ENCODE measurements around a stretch of chr15.

DNA sequence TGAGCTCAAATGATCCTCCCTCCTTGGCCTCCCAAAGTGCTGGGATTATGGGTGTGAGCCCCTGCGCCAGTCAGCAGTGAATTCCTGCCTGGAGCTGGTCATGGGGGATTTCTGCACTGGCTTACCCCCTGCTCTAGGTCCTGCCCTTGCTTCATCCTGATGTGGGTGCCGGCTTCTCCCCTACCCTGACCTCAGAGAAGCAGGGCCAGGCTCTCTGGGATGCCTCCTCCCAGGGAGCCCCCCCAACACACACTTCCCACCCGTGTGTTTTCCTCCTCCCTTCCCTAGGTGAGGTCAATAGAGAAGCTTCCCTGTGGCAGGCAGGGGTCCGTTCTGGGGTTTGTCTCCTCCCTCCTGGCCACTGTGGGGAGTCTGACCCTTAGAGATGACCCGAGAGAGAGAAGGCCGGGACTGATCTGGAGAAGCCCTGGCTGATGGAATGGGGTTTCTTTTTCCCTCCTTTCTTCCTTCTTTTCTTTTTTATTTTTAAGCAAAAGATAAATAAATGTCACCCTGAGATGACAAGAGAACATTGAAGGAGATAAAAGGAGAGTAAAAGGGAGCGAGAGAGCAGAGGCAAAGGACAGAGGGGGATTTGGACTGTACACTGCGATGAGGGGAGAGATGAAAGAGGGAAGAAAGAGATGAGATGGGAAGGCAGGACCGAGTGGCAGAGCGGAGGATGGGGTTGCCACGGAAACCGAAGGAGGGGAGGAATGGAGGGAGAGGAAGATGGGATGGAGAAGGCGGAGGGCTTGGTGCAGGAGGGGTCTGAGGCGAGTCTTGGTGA, 48.5 kb downstream of the IDH2 start:
- RRBS, 2 experiments = no CpG with 5 or more reads among the region's 14 CpGs
CAGE:
- cytosol, long polyA minus RNA = no peak
- cytosol, long polyA plus RNA = no peak
- long polyA plus RNA = no peak
- nucleus, long polyA minus RNA = no peak
- nucleus, long polyA plus RNA = no peak

DNA sequence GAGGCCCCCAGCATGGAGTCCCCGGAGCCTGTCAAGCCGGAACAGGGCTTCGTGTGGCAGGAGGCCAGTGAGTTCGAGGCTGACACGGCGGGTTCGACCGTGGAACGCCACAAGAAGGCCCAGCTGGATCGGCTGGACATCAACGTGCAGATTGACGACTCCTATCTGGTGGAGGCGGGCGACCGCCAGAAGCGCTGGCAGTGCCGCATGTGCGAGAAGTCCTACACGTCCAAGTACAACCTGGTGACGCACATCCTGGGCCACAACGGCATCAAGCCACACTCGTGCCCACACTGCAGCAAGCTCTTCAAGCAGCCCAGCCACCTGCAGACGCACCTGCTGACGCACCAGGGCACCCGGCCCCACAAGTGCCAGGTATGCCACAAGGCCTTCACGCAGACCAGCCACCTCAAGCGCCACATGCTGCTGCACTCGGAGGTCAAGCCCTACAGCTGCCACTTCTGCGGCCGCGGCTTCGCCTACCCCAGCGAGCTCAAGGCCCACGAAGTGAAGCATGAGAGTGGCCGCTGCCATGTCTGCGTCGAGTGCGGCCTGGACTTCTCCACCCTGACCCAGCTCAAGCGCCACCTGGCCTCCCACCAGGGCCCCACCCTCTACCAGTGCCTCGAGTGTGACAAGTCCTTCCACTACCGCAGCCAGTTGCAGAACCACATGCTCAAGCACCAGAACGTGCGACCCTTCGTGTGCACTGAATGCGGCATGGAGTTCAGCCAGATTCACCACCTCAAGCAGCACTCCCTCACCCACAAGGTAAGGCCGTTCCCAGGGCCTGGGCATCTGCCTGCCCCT, 34.2 kb downstream of the IDH2 start:
- RRBS, 2 experiments = no CpG with 5 or more reads among the region's 46 CpGs
CAGE:
- cytosol, long polyA minus RNA = no peak
- cytosol, long polyA plus RNA = no peak
- long polyA plus RNA = no peak
- nucleus, long polyA minus RNA = no peak
- nucleus, long polyA plus RNA = no peak

DNA sequence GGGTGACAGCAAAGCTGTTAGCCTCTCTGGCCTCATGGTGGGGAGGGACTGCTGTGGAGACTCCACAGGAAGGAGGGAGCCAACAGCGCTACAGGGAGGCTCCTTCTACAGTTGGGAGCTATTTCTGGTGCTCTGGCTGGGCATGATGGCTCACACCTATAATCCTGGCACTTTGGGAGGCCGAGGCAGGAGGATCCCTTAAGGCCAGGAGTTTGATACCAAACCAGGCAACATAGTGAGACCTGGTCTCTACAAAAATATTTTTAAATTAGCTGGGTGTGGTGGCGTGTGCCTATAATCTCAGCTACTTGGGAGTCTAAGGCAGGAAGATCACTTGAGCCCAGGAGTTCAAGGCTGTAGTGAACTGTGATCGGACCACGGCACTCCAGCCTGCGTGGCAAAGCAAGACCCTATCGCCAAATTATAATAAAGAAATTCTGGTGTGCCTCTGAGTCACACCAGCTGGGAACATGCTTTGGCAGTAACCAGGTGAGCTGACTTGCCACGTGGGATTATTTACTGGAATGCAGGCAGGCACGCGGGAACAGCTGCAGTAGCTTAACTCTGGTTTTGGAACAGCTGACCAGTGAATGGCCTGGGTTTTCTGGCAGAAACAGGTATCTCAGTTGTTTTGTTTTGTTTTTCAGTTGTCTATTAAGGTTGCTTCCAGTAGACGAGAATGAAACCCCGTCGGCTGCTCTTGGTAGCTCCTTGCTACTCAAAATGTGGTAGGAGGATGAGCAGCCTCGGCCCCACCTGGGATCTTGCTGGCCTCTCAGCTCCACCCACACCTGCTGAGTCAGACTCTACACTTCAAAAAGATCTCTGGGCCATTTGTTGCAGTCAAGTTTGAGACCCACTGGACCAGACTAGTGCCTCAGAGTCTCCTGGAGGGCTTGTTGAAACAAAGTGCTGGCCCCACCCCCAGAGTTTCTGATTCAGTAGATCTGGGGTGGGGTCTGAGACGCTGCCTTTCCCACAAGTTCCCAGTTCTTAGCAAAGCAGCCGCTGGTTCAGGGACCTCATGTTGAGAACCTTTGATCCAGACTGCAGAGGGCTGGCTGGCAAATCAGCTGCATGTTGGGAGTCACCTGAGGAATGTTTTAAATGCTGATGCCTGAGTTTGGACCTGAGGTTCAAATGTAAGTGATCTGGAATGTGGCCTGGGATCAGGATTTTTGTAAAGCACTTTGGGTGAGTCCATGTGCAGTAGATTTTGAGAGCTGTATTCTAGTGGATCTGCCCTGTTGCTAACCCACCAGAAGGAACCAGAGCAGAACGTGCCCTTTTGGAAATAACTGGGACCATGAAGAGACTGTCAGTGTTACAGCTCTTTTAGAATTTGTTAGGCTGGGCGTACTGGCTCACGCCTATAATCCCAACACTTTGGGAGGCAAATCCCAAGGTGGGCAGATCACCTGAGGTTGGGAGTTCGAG, 26.6 kb downstream of the IDH2 start:
- RRBS, 2 experiments = no CpG with 5 or more reads among the region's 20 CpGs
CAGE:
- cytosol, long polyA minus RNA = no peak
- cytosol, long polyA plus RNA = no peak
- long polyA plus RNA = no peak
- nucleus, long polyA minus RNA = no peak
- nucleus, long polyA plus RNA = no peak

GRCh38 chr15:90093989-90094324, 8.3 kb downstream of the IDH2 start:
- RRBS, 2 experiments = no CpG with 5 or more reads among the region's 6 CpGs
CAGE:
- cytosol, long polyA minus RNA = no peak
- cytosol, long polyA plus RNA = no peak
- long polyA plus RNA = no peak
- nucleus, long polyA minus RNA = no peak
- nucleus, long polyA plus RNA = no peak

- RRBS, 2 experiments = no CpG with 5 or more reads among the region's 39 CpGs
CAGE:
- cytosol, long polyA minus RNA = no peak
- cytosol, long polyA plus RNA = no peak
- long polyA plus RNA = no peak
- nucleus, long polyA minus RNA = no peak
- nucleus, long polyA plus RNA = no peak
Observed at GRCh38 chr15:90201834-90203024, 1.1 kb downstream of the SEMA4B start.

- RRBS, 2 experiments = no CpG with 5 or more reads among the region's 5 CpGs
CAGE:
- cytosol, long polyA minus RNA = no peak
- cytosol, long polyA plus RNA = no peak
- long polyA plus RNA = no peak
- nucleus, long polyA minus RNA = no peak
- nucleus, long polyA plus RNA = no peak
Observed at GRCh38 chr15:90214807-90215179, 13.7 kb downstream of the SEMA4B start.

GRCh38 chr15:90234449-90234966, 499 bp downstream of the GDPGP1 start:
- RRBS, 2 experiments = no CpG with 5 or more reads among the region's 12 CpGs
CAGE:
- cytosol, long polyA minus RNA = no peak
- cytosol, long polyA plus RNA = no peak
- long polyA plus RNA = no peak
- nucleus, long polyA minus RNA = no peak
- nucleus, long polyA plus RNA = no peak

DNA sequence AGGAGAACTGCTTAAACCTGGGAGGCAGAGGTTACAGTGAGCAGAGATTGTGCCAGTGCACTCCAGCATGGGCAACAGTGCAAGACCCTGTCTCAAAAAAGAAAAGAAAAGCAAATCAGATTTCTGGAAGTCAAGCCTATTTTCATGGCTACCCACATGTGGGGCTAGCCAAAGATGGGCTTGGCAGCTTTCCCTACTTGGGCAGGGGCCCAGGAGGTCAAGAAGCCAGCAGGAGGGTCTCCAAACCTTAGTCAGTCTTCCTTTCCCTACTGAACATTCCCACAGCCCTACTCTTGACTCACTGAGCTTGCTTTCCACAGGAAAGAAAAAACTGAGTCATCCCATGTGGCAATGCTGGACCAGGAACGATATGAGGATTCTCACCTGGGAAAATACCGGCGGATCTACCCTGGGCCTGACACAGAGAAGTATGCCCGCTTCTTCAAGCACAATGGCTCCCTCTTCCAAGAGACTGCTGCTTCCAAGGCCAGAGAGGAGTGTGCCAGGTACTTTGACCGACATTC, 3.7 kb upstream of the NGRN start:
- RRBS, 2 experiments = no CpG with 5 or more reads among the region's 5 CpGs
CAGE:
- cytosol, long polyA minus RNA = no peak
- cytosol, long polyA plus RNA = no peak
- long polyA plus RNA = no peak
- nucleus, long polyA minus RNA = no peak
- nucleus, long polyA plus RNA = no peak

DNA sequence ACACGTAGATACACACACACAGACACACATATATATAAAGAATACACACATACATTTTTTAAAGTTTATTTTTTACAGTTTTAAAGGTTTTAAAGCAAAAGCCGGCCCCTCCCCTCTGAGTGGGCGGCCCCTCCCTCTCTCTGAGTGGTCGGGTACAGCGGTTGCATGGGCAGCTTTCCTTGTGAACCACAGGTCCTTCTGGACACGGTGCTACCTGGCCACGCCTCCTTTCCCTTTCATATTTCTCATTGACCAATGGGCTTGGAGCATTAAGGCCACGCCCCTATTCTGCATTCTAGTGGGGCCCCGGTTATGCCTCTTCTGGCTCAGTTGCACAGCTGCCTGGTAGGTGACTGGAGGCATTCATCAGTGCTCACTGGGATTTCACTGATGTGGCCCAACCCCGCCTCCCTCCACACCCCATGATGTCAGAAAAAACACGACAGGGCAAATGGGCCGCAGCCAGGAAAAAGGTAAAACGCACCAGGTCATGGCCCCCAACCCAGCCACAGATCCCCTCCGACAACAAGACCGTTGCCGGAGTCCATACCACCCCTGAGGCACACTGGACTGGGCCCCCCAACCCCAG, 26.2 kb downstream of the NGRN start:
- RRBS, 2 experiments = no CpG with 5 or more reads among the region's 16 CpGs
CAGE:
- cytosol, long polyA minus RNA = no peak
- cytosol, long polyA plus RNA = no peak
- long polyA plus RNA = no peak
- nucleus, long polyA minus RNA = no peak
- nucleus, long polyA plus RNA = no peak

- RRBS, 2 experiments = 1 to 2% methylated on average over 8 of the region's 23 CpGs
CAGE:
- cytosol, long polyA minus RNA = no peak
- cytosol, long polyA plus RNA = no peak
- long polyA plus RNA = no peak
- nucleus, long polyA minus RNA = no peak
- nucleus, long polyA plus RNA = no peak
Observed at GRCh38 chr15:90352596-90353105, 567 bp downstream of the ZNF774 start.

DNA sequence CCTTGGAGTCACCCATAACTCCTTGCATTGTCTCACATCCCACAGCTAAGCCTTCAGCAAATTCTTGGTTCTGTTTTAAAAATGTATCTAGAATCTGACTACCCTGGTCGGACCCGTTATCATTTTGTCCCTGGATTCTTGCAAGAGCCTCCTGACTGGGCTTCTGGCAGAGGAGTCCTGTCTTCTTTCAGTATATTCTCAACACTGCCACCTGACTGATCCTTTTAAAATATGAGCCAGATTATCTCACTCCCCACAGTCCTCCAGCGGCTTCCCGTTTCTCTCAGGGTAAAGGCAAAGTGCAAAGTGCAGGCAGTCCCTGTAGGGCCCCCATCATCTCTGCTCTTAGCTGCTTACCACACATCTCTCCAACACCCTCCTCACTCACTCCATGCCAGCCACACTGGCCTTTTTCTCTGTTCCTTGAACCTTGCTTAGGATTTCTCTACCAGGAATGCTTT, 28.4 kb downstream of the CRTC3 start:
- RRBS, 2 experiments = no CpG with 5 or more reads among the region's 4 CpGs
CAGE:
- cytosol, long polyA minus RNA = no peak
- cytosol, long polyA plus RNA = no peak
- long polyA plus RNA = no peak
- nucleus, long polyA minus RNA = no peak
- nucleus, long polyA plus RNA = no peak

GRCh38 chr15:90660975-90661275, 56.2 kb upstream of the BLM start:
- RRBS, 2 experiments = no CpG with 5 or more reads among the region's 5 CpGs
CAGE:
- cytosol, long polyA minus RNA = no peak
- cytosol, long polyA plus RNA = no peak
- long polyA plus RNA = no peak
- nucleus, long polyA minus RNA = no peak
- nucleus, long polyA plus RNA = no peak

- RRBS, 2 experiments = no CpG with 5 or more reads among the region's 8 CpGs
CAGE:
- cytosol, long polyA minus RNA = no peak
- cytosol, long polyA plus RNA = no peak
- long polyA plus RNA = no peak
- nucleus, long polyA minus RNA = no peak
- nucleus, long polyA plus RNA = no peak
Observed at GRCh38 chr15:90717672-90717930, 455 bp downstream of the BLM start.

DNA sequence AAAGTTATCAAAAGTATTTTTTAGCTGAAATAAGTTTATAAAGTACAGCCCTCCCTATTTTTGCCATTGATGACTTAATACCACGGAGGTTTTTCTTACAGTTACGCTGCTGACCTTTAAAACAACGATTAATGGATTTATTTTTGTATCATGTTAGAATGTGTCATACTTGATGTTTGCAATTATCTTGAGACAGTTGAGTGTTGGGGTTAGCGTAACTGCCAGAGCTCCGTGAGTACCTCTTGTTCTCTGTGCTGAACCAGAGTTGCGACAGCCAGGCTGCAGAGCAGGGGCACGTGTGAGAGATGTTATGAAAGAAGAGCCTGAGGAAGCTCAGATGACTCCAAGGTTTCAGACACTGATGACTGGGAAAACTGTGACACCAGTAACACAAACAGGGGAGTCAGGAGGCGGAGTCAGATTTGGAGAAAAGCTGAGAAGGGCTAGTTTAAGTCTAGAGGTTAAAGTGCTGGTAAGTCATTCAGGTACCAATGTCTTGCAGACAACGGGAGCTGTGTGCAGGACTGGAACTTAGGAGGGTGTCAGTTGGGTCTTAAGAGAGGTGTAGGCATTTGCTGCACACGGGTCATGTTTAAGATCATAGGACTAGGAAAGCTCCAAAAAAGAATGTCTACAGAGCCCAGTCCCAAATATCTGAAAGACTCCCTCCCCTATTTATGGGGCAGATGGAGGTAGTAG, 45.0 kb downstream of the BLM start:
- RRBS, 2 experiments = no CpG with 5 or more reads among the region's 10 CpGs
CAGE:
- cytosol, long polyA minus RNA = no peak
- cytosol, long polyA plus RNA = no peak
- long polyA plus RNA = no peak
- nucleus, long polyA minus RNA = no peak
- nucleus, long polyA plus RNA = no peak

DNA sequence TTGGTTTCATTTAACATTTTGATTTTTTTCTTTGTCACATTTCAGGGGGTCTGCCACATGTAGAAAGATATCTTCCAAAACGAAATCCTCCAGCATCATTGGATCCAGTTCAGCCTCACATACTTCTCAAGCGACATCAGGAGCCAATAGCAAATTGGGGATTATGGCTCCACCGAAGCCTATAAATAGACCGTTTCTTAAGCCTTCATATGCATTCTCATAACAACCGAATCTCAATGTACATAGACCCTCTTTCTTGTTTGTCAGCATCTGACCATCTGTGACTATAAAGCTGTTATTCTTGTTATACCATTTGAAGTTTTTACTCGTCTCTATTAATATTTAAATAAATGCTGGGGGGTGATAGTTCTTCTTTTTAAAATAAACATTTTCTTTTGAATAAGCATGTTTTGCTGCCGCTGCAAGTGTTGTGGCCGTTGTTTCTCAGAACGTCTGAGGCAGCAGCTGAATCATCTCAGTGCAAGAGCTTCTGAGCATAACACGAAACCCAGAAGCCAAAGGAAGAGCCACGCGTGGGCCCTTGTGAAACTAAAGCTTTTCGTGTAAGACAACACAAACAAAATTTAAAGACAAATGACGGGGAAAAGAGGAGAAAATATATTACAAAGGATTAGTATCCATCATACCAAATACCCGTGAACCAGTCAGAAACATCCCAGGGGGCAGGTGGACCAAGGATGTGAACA, 53.2 kb upstream of the FURIN start:
- RRBS, 2 experiments = no CpG with 5 or more reads among the region's 15 CpGs
CAGE:
- cytosol, long polyA minus RNA = no peak
- cytosol, long polyA plus RNA = no peak
- long polyA plus RNA = no peak
- nucleus, long polyA minus RNA = no peak
- nucleus, long polyA plus RNA = no peak

- RRBS, 2 experiments = no CpG with 5 or more reads among the region's 11 CpGs
CAGE:
- cytosol, long polyA minus RNA = no peak
- cytosol, long polyA plus RNA = no peak
- long polyA plus RNA = no peak
- nucleus, long polyA minus RNA = no peak
- nucleus, long polyA plus RNA = no peak
Observed at GRCh38 chr15:90838619-90838929, 29.8 kb upstream of the FURIN start.

- RRBS, 2 experiments = no CpG with 5 or more reads among the region's 16 CpGs
CAGE:
- cytosol, long polyA minus RNA = no peak
- cytosol, long polyA plus RNA = no peak
- long polyA plus RNA = no peak
- nucleus, long polyA minus RNA = no peak
- nucleus, long polyA plus RNA = no peak
Observed at GRCh38 chr15:90869495-90870704, 1.5 kb downstream of the FURIN start.

DNA sequence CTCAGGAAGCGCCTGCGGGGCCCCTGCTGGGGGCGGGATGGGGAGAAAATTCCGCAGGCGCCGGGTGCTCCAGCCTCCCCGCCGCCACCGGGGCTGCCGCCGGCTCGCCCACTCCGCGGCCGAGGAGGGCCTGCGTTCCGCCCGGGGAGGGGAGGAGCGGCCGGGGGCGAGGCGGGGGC, 3.5 kb downstream of the FURIN start:
- RRBS, 2 experiments = 2% methylated on average over 11 of the region's 22 CpGs
CAGE:
- cytosol, long polyA minus RNA = no peak
- cytosol, long polyA plus RNA = no peak
- long polyA plus RNA = start-site peak on the plus strand centred at position 59 of the sequence, 331 bp wide, 16 and 22 reads in 2 replicates
- nucleus, long polyA minus RNA = no peak
- nucleus, long polyA plus RNA = no peak

DNA sequence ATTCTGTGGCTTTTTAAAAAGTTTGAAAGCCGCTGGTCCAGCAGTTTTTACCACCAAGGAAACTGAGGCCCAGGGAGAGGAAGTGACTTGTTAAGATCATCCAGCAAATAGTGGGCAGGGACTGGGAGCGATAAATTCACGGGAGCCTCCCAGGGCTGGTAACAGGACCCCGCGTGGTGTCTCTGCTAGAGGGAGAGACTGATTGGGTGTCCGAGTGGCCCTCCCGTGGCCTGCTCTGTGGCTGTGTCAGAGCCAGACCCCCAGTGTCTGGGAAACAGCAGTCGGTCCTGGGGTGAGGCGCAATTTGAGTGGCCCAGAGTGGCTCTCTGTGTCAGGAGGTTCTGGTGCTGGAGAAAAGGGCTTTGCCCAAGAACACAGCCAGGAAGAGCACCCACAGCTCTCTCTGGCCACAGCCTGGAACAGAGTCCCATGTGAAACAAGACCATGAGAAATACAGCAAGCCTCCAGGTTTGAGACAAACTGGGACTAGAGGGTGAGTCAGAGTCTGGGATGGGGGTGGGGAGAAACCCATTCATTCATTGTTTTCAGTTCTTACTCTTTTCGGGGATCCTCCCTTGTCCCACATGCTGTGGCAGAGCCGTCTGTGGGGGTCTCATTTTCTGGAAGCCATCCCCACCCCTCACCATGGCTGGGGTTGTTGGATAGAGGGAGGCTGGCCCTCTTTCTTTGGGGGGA, 4.4 kb downstream of the FURIN start:
- RRBS, 2 experiments = no CpG with 5 or more reads among the region's 11 CpGs
CAGE:
- cytosol, long polyA minus RNA = no peak
- cytosol, long polyA plus RNA = no peak
- long polyA plus RNA = no peak
- nucleus, long polyA minus RNA = no peak
- nucleus, long polyA plus RNA = no peak

- RRBS, 2 experiments = 94 to 96% methylated on average over 6 of the region's 25 CpGs
CAGE:
- cytosol, long polyA minus RNA = no peak
- cytosol, long polyA plus RNA = no peak
- long polyA plus RNA = no peak
- nucleus, long polyA minus RNA = no peak
- nucleus, long polyA plus RNA = no peak
Observed at GRCh38 chr15:90875141-90876176, 7.1 kb downstream of the FURIN start.

Measured in HepG2 (cell line).